Cardiac atrium fibroblast (primary cell): ENCODE data around the gene HBZ.

DNA sequence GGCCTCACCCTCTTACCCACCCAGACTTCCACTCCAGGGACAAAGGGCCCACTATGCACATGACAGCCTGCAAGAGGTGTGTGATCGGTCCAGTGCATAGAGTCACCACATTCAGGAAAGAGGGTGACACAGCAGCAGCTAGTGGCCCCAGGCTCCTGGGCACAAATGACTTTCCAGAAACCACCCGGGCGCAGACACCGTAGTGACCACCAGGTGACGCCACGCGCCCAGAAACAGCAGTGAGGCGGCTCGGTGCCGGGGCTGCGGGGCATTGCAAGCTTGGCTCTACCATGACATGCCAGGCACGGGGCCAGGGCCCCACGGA lies 6.8 kb downstream of the RHBDF1 start:
- RAMPAGE, long total RNA: no peak

- RAMPAGE, long total RNA: no peak
These were observed 11.7 kb downstream of the MPG start for GRCh38 chr16:89624-90177.

DNA sequence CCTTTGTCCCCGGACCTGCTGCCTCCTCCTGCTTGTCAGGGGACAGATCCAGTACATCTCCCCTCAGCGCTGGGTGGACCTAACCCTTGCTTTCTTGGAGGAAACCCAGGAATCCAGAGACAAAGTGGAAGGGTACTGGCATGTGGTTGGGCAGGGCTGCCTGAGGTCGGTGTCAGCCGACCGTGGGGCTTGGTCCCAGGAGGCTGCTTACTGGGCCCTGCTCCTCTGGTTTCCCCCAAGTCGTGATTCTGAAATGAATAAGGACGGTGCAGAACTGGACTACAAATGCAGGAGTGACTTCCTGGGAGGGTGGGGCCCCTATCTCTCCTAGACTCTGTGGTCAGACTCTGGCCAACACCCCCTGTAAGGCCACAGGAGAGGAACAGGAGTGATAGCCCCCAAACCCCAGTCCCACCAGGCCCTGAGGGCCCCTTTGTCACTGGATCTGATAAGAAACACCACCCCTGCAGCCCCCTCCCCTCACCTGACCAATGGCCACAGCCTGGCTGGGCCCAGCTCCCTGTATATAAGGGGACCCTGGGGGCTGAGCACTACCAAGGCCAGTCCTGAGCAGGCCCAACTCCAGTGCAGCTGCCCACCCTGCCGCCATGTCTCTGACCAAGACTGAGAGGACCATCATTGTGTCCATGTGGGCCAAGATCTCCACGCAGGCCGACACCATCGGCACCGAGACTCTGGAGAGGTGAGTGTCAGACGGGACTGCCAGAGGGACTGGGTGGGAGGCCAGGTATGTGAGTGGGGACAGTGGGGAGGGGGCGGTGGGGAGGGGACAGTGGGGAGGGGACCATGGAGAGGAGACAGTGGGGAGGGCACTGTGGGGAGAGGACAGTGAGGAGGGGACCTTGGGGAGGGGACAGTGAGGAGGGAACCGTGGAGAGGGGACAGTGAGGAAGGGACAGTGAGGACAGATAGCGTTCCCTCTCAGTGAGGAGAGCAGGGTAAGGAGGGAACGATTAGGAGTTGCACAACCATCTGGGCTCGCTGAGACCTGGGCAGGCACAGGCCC lies at the start of gene HBZ:
Gene HBZ (plus strand): TSS at position 343 of the 1,027 bp plus-strand sequence.
- RAMPAGE, long total RNA: no peak

DNA sequence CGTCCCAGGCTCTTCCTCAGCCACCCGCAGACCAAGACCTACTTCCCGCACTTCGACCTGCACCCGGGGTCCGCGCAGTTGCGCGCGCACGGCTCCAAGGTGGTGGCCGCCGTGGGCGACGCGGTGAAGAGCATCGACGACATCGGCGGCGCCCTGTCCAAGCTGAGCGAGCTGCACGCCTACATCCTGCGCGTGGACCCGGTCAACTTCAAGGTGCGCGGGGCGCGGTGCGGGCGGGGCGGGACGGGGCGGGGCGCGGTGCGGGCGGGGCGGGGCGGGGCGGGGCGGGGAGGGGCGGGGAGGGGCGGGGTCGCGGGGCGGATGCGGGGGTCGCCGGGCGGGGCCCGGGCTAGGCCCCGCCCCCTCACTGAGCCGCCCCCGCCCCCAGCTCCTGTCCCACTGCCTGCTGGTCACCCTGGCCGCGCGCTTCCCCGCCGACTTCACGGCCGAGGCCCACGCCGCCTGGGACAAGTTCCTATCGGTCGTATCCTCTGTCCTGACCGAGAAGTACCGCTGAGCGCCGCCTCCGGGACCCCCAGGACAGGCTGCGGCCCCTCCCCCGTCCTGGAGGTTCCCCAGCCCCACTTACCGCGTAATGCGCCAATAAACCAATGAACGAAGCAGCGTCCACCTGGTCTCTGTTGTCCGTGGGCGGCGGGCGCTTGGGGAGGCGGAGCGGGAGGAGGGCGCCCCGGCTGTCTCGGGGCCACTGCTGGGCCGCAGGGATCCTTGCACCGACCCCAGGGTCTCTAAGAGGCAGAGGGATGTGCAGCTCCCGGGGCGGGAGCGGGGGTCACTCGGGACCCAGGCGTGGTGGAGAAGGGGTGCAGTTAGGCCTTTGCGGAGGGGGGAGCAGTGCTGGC lies 1.7 kb downstream of the HBZ start:
- RAMPAGE, long total RNA: no peak

- RAMPAGE, long total RNA: no peak
These were observed 712 bp upstream of the RGS11 start for GRCh38 chr16:276342-276969.

DNA sequence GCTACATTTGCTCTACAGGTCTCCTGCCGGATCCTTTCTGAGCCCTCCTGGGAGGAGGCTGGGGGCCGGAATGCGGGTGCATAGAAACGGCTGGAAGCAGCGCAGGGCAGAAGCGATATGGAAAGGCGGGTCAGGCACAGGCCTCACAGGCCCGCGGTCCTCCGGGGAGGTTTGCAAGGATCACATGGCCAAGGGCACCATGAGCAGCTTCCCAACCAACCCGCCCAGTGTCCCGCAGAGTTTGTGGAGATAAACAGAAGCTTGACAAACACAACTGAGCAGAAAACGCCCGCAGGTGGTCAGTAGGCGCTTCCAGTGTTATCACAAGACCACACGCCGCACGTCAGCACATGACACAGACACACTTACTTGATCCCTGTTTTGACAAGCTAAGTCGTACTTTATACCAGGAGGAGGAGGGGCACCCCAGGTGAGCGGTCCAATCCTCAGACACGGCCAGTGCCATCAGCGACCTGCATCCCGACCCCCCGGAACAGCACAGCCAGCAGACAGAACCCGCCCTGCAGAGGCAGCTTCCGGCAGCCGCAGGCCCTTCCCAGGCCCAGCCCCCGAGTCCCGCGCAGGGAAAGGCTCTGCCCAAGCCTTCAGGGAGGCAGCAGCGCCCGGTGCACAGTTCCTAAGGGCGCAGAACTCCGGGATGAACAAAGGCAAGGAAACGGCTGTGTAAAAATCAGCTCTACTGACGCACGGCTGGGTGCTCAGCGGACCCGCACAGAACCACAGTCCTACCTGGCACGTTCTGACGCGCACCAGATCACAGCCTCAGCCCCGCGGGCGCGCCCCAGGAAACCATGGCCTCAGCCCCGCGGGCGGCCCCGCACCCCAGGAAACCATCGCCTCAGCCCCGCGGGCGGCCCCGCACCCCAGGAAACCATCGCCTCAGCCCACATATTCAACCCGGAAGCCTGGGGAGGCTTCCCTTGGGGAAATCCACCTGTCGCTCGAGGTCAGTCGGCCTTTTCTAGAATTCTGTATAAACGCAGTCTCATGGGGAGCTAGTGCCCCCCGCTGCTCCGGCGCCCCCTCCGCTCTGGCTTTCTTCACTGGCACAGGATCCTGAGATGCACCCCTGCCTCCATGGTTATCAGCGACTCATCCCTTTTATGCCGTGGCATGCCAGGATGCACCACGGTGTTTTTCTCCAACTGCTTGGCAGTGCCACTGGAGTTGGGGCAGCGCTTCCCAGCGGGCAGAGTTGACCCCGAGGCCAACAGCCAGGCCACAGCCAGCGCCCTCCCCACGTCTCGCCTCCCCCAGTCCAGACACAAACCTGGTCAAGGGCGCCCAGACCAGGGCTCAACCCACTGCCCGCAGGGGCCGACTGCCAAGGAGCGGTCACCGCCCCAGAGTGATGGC lies 27.8 kb downstream of the AXIN1 start:
- RAMPAGE, long total RNA: no peak

DNA sequence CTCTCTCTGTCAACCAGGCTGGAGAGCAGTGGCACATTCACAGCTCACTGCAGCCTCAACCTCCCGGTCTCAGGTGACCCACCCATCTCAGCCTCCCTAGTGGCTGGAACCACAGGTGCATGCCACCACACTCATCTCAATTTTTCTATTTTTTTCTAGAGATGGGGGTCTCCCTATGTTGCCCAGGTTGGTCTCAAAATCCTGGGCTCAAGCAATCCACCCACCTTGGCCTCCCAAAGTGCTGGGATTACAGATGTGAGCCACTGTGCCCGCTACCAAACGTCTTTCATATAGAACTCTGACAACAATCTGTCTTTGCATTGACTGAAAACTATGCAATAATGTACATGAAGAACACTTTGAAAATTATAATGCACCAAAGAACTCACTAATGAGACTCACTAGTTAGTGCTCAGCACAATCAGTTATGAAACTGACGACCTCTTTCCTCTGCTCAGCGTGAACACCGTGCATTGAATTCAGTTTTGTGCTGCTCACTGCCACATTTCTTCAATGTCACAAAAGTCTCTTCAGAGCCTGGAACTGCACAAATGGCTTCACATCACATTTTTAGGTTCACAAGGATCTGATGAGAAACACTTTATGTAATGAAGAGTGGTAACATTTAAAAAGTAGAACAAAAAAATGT lies 22.3 kb downstream of the AXIN1 start:
- RAMPAGE, long total RNA: no peak

- RAMPAGE, long total RNA: no peak
These were observed 933 bp downstream of the MRPL28 start for GRCh38 chr16:369320-369890.

- RAMPAGE, long total RNA: no peak
These were observed 746 bp upstream of the MRPL28 start for GRCh38 chr16:371001-371566.

GRCh38 chr16:376107-377067 lies 5.4 kb downstream of the PGAP6 start:
- RAMPAGE, long total RNA: no peak

GRCh38 chr16:380816-381590 lies 775 bp downstream of the PGAP6 start:
- RAMPAGE, long total RNA: no peak

DNA sequence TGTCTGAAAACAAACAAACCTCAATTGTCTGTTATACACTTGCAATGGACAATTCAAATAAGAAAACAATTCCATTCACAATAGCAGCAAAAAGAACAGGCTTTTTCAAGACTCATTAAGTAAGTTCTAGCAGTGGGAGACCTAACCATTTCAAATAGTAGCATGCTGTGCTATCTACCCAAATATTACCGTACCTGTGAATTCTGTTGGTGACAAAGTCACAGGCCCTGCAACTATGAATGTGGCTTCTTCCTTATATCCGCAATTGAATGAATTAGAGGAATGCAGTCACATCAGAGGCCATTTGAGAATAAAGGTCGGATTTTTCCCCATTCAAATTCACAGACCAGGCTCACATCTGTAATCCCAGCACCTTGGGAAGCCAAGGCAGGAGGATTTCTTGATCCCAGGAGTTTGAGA lies 807 bp upstream of the NME4 start:
- RAMPAGE, long total RNA: no peak

DNA sequence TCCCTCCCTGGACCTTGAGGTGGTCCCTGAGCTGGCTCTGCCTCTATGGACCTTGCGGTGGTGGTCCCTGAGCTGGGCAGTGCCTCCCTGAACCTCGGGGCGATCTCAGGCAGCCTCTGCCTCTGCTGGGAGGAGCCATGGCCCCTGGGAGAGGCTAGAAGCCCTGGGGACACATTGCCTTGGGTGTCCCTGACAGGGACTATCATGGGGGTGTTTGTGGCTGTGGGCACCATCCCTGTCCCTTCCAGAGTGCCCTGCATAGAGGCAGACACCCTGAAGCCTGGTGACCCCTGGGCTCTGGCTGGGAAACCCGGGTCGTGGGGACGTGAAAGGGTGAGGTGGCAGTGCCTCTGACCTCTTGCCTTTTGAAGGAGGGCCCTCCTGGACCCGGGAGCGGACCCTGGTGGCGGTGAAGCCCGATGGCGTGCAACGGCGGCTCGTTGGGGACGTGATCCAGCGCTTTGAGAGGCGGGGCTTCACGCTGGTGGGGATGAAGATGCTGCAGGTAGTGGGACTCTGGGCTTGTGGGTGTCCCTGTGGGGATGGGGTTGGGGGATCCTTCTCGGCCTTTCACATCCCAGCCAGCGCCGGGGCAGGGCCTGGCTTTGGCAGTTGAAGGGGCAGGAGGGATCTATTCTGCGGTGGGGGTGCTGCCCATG lies 1.7 kb downstream of the NME4 start:
- RAMPAGE, long total RNA: no peak

DNA sequence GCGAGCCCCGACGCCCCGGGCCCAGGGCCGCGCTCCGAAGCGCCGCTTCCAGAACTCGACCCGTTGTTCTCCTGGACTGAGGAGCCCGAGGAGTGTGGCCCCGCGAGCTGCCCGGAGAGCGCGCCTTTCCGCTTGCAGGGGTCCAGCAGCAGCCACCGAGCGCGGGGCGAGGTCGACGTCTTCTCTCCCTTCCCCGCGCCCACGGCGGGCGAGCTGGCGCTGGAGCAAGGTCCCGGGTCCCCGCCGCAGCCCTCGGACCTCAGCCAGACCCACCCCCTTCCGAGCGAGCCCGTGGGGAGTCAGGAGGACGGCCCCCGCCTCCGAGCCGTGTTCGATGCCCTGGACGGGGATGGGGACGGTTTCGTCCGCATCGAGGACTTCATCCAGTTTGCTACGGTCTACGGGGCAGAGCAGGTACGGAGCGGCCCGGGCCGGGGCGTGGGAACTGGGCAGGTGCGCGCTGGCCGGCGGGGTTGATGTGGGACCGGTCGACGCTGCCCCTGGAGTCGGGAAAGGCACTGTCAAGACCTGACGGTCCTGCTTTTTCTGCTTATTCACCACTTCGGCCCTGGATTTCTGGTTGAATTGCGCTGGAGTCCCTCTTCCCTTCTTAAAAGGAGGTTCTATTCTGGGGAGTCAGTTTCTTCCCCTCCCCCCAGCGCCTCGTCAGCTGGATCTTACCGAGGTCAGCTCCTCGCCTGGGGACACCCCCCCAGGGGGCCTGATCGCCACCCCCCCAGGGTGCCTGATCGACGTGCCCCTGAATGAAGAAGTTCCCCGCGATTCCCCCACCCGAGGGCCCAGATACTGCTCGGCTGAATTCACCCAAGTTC lies 1.1 kb downstream of the RAB11FIP3 start:
- RAMPAGE, long total RNA: no peak

GRCh38 chr16:457688-458463 lies 32.4 kb downstream of the RAB11FIP3 start:
- RAMPAGE, long total RNA: no peak

DNA sequence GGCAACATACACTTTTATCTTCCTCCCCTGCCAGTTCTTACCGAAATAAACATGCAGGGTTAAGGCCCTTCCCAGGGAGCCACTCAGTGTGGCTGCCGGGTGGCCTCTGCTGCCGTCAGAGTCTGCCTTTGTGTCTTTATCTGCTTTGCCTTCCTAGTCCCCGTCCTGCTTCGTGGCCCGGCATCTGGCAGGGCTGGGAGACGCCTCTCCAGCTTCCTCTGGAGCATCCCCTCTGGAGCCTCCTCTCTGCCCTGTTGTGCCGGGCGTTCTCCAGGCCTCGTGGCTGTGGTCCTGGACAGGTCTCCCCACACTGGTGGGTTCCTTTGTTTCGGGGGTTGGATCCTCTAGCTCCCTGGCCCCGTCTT lies 30.2 kb upstream of the CAPN15 start:
- RAMPAGE, long total RNA: no peak

DNA sequence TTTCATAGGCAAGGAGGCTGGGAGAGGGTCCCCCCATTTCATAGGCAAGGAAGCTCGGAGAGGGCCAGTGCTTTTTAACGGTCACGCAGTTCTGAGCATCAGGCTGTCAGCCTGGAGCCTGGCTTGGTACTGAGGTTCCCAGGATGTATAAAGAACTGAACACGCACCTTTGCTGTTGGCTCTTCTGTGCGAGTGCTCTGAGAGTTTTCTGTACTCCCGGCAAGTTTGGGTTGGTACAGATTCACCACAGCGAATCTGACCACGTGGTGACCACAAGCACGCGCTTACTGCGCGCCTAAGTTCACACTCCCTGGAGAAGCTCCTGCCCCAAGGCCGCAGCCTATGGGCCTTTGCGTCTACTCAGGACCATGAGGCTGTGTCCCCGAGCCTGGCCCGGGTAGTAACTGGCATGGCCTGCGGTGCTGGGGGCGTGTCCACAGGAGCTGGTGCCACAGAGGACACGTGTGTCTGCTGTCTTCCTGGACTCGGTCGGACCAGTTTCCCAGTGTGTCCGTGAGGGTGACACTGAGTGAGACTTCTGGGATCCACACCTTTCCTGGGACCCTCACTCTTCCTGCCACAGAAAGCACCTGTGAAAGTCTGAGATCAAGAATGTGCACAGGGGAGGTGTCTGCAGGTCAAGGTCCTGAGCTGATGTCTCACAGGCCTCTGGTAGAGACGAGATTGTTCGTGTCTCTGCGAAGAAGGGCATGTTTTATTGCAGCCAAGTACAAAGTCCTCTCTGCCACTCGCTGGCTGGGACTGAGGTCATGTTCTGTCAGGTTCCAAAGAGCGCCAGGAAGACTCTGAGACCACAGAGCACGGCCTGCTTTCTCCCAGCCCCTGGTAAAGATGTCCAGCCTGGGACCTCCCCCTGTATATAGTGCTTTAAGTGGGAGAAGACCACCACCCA lies 25.3 kb upstream of the CAPN15 start:
- RAMPAGE, long total RNA: no peak

DNA sequence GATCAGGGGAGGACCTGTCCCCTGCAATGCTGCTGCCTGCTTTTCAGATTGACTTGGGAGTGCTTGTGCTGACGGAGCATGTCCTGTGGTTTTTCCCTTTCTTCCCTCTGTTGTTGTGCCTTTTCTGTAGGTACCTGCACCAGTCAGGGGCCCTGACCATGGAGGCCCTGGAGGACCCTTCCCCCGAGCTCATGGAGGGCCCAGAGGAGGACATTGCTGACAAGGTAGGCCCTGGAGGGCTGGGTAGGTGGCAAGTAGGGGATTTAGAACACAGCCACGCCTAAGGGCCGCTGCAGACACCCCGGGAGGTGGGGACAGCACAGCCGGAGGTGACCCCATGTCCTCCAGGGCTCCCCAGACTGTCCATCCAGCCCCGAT lies 24.6 kb upstream of the CAPN15 start:
- RAMPAGE, long total RNA: no peak

GRCh38 chr16:510320-510798 lies 17.2 kb upstream of the CAPN15 start:
- RAMPAGE, long total RNA: no peak

DNA sequence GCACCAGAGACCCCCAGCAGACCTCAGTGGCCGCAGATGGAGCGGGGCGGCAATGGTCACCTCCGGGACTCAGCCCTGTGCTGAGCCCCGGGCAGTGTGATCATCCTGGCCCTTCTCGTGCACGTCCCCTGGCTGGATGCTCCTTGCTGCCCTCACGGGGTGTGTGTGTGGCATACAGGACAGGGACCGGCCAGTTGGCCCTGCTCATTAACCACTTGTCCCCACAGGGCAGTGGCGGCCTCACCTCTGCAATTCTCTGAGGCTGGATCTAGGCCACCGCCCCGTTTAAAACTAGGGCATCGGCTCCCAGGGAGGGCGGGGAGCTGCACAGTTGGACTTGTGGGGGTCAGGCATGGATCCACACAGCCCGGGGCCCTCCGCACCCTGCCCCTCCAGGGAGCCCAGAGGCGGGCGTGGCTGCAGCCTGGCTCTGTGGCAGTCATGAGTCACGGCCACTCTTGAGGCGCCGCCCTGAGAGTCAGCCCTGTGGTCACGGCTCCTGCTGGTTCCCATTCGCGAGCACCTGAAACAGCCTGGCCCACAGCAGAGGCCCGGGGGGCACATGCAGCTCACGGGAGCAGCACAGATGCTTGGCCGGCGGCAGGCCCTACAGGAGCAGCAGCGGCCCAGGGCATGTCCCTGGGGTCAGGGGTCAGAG lies 7.9 kb downstream of the CAPN15 start:
- RAMPAGE, long total RNA: no peak